Measurements from ENCODE around the gene DUS4L.

GRCh38 chr7:105990731-105990999, 27.6 kb downstream of the CDHR3 start:
- RRBS: no CpG with 5 or more reads among the region's 4 CpGs

- RRBS: no CpG with 5 or more reads among the region's 10 CpGs
These were observed 59.3 kb downstream of the CDHR3 start for GRCh38 chr7:106022095-106023018.

- RRBS: no CpG with 5 or more reads among the region's 9 CpGs
These were observed 67.7 kb downstream of the NAMPT start for GRCh38 chr7:106216834-106217829.

- RRBS: no CpG with 5 or more reads among the region's 6 CpGs
These were observed 14.2 kb downstream of the NAMPT start for GRCh38 chr7:106270257-106271221.

- RRBS: no CpG with 5 or more reads among the region's 6 CpGs
These were observed 5.5 kb upstream of the NAMPT start for GRCh38 chr7:106290115-106290897.

- RRBS: no CpG with 5 or more reads among the region's 7 CpGs
These were observed 59.9 kb upstream of the NAMPT start for GRCh38 chr7:106344674-106345185.

- RRBS: no CpG with 5 or more reads among the region's 9 CpGs
These were observed 132.5 kb upstream of the NAMPT start for GRCh38 chr7:106416936-106418009.

GRCh38 chr7:106448764-106449686, 164.2 kb upstream of the NAMPT start:
- RRBS: no CpG with 5 or more reads among the region's 6 CpGs

GRCh38 chr7:106747896-106748211, 86.9 kb upstream of the CCDC71L start:
- RRBS: no CpG with 5 or more reads among the region's 2 CpGs

- RRBS: no CpG with 5 or more reads among the region's 5 CpGs
These were observed 89.2 kb upstream of the PIK3CG start for GRCh38 chr7:106775737-106776452.

DNA sequence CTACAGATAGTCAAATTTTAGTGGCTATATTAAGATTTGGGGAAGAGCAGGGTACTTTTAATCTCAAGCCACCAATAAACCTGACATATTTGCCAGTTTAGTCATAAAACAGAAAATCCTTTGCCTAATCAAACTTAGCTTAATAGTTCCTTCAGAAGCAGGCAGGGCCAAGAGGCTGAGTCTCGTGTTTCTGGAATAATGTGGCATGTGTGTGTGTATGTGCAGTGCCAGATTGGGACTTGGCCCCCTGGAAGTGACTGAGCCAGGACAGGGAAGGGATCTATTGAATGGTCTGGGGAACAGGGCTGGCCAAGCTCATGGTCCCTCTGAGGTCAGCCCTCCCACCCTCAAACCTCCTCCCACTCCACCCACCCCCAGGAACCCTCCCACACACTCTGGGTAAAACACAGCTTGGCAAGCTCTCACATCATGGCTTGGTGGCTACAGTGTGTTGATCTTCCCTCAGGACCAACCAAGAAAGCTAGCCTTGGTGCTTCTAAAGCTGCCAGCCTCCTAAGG, 1.6 kb upstream of the PIK3CG start:
- RRBS: no CpG with 5 or more reads among the region's 1 CpG

GRCh38 chr7:106978321-106978942, 66.1 kb upstream of the PRKAR2B start:
- RRBS: no CpG with 5 or more reads among the region's 7 CpGs

- RRBS: 2% methylated on average over 6 of the region's 33 CpGs
These were observed 583 bp upstream of the HBP1 start for GRCh38 chr7:107167984-107168856.

- RRBS: no CpG with 5 or more reads among the region's 3 CpGs
These were observed 13.6 kb downstream of the HBP1 start for GRCh38 chr7:107182428-107182731.

DNA sequence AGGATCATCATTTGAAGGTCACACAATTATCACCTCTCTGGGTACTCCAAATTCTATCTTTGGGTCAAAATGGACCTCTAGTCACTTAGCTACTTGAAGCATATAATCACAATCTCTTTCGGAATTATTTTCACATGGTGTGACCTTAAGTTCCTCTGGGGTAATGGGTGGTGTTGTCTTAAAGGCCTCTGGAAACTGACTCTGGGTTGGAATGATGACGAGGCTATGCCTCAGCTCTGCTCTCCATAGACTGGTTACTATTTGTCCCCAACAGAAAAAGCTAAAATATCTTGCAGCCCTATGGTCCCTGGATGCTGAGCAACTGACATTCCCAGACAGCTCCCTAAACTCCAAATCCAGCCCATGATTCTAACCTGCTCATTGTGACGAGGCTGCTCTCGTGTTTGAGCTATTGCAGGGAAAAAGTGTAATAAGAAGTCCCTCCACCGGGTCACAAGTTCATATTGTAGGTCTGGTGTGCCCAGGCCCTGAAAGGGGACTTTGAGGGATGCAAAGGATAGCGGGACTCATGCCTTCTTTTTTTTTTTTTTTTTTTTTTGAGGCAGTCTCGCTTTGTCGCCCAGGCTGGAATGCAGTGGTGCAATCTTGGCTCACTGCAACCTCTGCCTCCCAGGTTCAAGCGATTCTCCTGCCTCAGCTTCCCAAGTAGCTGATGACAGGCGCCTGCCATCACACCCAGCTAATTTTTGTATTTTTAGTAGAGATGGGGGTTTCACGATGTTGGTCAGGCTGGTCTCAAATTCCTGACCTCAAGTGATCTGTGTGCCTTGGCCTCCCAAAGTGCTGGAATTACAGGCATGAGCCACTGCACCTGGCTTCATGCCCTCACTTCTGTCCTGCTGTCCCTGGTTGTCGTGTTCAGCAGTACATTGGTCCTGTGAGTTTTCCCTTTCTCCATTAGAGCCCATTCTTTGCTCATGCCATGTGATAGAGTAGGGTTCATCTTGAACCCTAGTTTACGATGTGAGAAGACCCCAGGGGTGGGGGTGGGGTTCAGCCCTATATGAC, 51.8 kb downstream of the HBP1 start:
- RRBS: no CpG with 5 or more reads among the region's 13 CpGs

- RRBS: 2% methylated on average over 18 of the region's 58 CpGs
These were observed at the start of gene DUS4L for GRCh38 chr7:107563817-107564869. DUS4L (plus strand) TSS chr7:107563971.

GRCh38 chr7:107633343-107634194, 27.1 kb upstream of the SLC26A4 start:
- RRBS: no CpG with 5 or more reads among the region's 5 CpGs

GRCh38 chr7:107744719-107745035, 735 bp downstream of the CBLL1 start:
- RRBS: no CpG with 5 or more reads among the region's 5 CpGs

- RRBS: no CpG with 5 or more reads among the region's 4 CpGs
These were observed 34.0 kb upstream of the DLD start for GRCh38 chr7:107856817-107857537.